AG09309 (cell line): ENCODE measurements around a stretch of chr11.

DNA sequence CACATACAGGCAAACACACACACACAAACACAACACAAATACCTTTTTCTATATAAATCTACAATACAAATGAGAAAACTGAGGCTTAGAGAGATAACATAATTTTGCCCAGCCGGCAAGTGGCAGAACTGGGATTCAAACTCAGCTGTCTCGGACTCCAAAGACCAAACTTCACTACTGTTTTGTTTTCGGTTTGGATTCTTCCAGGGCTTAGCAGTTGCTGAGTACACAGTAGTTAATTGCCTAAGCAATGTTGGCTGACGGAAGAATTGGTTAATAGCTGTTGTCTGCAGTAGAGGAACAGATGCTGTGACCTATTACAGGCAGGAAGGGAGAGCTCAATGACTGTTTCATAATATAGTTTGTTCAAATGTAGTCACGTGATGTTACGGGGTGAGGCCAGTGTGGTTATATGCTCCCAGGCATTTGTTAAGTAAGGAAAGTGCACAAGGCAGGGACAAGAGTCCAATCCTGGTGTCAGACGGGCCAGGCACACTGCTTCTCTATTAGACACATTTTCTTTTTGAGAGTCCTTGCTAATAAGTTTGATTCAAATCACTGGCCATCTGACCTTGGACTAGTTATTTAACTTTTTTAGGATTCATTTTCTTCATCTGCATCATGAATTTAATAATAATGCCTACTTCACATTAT lies 222.6 kb upstream of the CCDC90B start:
- RRBS, result no CpG with 5 or more reads among the region's 7 CpGs

- RRBS, result no CpG with 5 or more reads among the region's 7 CpGs
Measured at GRCh38 chr11:83641442-83641889, 355.3 kb upstream of the CCDC90B start.

GRCh38 chr11:83910124-83910564 lies 624.0 kb upstream of the CCDC90B start:
- RRBS, result no CpG with 5 or more reads among the region's 3 CpGs

- RRBS, result no CpG with 5 or more reads among the region's 2 CpGs
Measured at GRCh38 chr11:83928654-83928960, 642.4 kb upstream of the CCDC90B start.

DNA sequence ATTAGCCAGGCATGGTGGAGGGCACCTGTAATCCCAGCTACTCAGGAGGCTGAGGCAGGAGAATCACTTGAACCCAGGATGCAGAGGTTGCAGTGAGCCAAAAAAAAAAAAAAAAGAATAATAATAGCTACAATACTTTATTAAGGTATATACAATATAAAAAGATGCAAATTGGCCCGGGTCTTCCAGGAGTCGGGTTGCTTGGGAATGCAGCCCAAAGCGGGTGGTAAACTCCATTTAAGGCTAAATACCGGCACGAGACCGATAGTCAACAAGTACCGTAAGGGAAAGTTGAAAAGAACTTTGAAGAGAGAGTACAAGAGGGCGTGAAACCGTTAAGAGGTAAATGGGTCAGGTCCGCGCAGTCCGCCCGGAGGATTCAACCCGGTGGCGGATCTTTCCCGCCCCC lies 143.3 kb downstream of the DLG2 start:
- RRBS, result 33% methylated on average over 11 of the region's 16 CpGs

GRCh38 chr11:85718752-85719509 lies 32.9 kb upstream of the CCDC89 start:
- RRBS, result no CpG with 5 or more reads among the region's 9 CpGs

- RRBS, result no CpG with 5 or more reads among the region's 9 CpGs
Measured at GRCh38 chr11:85971664-85972462, 97.0 kb downstream of the PICALM start.

DNA sequence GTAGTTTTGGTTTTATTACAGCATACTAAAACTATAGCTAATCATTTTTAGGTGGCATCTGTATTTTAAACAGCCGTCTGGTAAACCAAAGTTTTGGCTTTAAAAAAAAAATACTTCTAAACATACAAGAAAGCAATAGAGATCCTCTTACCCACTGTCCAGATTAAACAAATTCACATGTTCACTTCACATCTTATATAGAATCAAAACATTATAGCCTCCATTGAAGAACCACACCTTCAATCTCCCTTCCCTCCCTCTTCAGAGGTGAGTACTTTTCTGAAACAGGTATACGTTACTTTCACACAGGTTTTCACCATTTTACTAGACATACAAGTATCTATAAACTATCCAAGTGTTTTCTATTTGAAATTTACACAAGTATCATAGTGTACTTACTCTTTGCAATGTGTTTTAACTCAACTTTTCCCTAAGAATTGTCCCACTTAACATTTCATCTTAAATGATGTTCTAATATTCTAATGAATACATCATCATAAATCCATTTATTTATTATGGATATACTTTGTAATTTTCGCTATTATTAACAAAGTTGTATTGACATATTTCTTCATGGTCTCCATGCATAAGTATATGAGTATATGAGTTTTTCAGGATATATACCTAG lies 42.1 kb downstream of the PICALM start:
- RRBS, result no CpG with 5 or more reads among the region's 3 CpGs

DNA sequence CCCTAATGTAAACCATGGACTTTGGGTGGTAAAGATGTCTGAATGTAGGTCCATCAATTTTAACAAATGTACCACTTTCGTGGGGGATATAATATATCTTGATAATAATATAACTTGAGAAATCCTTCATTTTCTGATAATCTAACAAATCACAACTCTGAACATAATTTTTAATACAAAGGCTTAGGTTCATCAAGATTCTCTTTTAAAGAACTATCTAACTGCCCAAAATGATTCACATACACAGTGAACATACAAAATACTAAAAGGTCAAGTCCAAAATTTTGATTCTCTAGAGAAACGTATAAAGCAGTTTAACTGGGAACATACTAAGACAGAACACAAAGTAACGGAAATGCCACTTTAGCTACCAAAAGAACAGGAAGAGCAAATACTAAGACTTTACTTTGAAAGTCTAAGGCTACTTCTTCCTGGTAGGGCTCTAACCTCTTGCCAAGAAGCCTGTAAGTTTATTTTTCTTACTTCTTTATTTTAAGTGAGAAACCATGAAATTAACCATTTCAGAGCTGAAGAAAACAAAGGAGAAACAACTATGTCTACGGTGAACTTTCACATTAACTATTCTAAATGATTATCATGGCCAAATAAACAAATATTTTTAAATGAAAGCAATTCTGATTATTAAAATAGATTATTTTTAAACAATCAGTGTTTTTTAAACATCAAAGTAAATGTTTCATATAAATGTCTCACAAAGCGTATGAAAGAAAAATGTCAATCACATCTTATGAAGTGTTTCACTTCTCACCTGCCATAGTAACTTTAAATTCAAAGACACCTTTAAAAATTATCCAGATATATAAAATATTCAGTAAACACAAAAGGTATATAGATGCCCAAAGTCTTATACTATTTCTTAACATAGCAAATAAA lies 6.1 kb downstream of the PICALM start:
- RRBS, result no CpG with 5 or more reads among the region's 5 CpGs

DNA sequence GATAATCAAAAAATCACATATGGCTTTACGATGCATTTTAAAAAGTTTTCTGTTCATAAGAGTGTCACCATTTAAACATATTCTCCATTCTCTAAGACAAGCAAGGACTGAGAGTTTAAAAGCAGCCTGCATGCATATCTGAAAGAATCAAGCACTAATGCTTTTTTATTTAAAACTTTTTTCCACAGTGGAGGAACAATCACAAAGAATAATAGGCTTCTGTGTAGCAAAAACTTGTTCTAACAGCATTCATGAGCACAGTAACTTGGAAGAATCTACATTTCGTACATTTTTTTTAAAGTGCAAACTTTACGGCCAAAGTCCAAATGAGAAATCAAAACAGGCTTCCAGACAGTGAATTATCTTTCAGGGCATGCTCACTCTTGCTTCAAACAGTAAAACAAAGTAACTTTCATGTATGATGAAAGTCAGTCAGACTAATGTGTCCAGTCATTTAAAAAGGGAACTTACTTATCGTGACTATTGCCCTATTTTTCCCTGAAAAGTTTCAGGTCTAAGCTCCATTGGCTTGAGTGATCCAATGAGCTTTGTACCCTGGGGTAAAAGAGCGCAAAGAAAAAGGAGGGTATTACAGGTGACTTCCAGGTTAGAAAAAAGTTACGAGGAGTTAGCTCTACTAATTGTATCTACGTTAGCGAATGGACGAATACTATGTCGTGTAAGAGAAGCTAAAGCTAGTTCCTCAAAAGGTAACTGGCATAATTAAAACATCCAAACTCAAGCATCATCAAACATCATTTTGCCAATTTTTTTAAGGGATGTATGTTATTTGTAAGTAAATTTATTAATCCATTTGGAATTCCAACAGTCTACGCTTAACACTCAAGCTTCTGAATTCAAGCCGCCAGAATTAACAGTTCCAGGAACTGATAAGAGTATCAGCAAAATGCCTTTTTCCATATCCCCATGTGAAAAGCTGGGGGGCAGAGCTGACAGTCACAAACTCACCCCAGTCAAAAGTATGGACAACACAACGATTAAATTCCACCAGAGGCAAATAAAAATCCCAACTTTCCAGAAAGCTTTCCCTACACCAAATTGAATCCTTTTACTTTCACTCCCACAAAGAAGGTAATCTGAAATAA lies 1.6 kb downstream of the PICALM start:
- RRBS, result no CpG with 5 or more reads among the region's 13 CpGs

DNA sequence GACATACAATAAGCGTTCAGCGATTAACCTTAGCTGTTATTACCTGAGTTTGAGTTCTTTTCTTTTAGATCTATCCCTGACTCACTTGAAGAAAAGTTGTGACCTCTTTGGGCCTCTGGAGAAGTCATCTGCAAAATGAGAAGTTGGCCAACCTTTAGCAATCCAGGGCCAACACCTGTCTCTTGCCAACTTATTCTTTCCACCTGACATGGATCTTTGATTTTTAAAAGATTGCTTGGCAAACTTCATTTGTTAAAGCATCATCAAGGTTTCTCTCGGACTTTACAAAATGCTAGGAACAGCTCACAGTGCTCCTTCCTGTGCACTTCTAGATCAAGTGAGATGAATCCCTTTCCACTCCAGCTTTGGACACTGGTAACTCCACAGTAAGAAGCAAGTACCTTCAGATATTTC lies 89.3 kb downstream of the CCDC81 start:
- RRBS, result no CpG with 5 or more reads among the region's 3 CpGs

- RRBS, result no CpG with 5 or more reads among the region's 5 CpGs
Measured at GRCh38 chr11:86582685-86583049, 208.0 kb downstream of the CCDC81 start.

GRCh38 chr11:86597102-86597786 lies 203.1 kb upstream of the PRSS23 start:
- RRBS, result no CpG with 5 or more reads among the region's 9 CpGs

- RRBS, result no CpG with 5 or more reads among the region's 12 CpGs
Measured at GRCh38 chr11:86644186-86645217, 155.8 kb upstream of the PRSS23 start.

DNA sequence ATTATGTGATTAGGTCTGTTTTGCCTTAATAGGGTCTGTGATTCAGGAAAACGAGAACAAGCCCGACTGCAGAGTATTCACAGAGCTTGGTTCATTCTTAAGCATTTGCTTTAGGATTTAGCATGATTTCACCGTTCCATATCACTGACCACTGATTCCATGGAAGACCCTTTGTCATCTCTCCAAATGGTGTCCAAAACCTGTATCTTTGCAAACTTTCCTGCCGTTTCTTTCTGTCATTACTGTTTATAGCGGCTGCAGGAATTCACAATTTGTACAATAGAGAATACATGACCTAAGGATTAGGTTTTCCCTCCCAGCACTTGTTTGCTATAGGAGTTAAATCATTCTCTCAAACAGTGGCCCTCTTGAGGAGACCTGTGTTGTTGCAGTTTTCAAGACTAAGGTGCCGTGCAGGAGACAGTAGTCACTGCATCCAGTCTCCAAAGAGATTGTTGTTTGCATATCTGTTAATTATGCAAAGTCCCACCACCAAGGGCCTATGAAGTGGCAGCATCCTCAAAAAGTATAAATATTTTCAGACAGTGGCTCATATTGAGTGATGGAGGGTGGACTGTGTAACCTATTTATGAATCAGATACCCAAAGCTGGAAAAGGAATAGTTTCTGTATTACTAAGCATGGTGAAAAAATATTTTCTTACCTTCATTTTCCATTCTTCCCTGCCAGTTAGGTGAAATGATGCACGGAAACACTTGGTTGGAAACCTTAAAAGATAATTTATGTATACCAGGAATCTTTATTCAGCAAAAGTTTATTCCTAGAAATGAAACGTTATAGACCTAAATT lies 2.3 kb downstream of the PRSS23 start:
- RRBS, result no CpG with 5 or more reads among the region's 8 CpGs

DNA sequence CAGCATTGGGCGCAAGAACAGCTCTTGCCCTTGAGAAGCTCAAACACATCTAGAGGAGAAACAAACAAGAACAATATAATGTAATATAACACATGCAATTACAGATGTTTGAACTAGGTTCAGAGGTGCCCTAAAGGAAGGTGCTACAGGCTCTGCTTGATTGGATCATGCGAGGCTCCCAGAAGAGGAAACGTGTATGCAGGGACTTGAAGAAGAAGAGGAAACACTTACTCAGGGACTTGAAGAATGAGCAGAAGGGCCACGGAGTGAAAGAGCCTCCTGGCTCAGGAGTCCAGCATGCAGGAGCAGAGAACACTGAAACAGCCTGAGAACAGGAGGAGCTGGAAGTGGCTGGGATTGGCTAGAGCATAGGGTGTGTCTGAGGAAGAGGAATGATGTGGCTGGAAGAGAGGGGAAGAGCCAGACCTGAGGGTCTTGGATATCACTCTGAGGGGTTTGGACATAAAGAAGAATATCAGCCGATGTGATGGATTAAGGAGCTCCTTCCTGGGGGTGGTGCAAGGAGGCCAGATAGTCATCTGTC lies 17.0 kb downstream of the FZD4 start:
- RRBS, result no CpG with 5 or more reads among the region's 5 CpGs

DNA sequence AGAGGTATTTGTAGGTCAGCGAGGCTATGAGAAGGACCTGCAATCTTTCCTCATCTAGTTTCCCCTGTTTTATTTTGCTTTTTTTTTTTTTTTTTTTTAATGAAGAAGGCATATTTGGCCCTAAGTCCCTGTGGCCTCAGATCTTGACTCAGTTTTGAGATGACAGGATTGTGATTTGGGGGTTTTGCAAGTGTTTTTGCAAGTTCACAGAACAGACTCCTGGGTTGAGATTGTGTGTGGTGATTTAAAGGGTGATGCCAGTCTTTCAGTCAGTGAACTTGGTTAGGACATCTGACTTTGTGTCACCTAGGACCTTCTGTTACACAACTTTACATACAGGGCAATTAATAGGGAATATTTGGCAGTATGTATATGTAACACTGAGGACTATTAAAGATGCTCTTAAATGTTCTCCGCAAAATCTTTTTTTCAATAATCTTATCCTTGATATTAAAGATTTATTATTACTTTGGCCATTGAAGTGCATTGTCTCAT lies 845 bp downstream of the TMEM135 start:
- RRBS, result no CpG with 5 or more reads among the region's 2 CpGs

- RRBS, result no CpG with 5 or more reads among the region's 6 CpGs
Measured at GRCh38 chr11:87207565-87208550, 170.1 kb downstream of the TMEM135 start.

DNA sequence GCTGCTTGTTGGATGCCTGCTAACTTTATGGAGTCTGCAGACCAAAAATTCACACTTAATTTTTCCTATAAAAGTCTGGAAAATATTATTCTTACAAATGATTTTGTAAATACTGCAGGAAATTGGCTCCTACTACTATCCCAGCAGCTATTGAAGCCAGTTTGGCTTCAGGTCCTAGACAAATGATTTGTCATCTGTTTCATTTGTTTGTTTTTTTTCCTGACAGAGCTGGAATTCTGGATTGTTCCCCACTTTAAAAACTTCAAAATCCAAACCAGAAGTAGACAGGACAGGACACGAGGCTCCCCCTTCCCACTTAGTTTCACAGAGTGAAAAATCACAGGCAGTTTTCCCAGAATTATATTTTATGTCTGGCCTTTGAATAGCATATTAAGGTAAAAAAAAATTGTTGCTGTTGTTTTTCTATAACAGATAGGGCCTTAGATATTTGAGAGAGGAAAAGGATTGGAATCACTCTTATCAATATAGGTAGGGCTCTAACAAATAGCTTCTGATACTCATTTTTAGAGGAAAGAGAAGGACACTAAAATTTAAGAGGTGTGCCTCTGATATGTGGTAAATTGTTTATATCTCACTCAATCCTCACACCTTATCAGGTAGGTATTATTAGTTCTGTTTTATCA lies 292.7 kb downstream of the TMEM135 start:
- RRBS, result no CpG with 5 or more reads among the region's 1 CpG

DNA sequence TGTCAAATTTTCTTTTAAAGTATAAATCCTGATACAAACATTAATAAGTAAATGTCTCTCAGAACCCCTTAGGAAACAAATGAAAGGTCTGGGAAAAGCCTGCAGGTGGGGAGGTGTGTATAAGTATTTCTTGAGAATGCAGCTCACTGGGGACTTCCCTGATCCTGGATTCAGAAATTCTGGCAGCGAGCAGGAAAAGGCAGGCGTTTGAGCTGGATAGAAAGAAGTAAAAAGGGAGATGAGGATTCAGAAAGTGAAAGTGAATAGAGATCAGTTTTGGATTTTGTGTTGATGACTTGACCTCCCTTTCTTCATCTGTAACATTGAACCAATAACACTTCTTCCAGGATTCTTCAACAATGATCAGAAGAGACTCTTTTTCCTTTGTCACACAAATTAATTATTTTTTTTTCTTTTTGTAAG lies 68.4 kb upstream of the CTSC start:
- RRBS, result no CpG with 5 or more reads among the region's 2 CpGs